Placental pericyte (primary cell): ENCODE measurements around a stretch of chr9.

GRCh38 chr9:127792866-127793923 is 7.4 kb downstream of the CDK9 start:
- CAGE, long polyA plus RNA: no peak

- CAGE, long polyA plus RNA: no peak
Measured at GRCh38 chr9:127813481-127814169, 10.9 kb downstream of the FPGS start.

DNA sequence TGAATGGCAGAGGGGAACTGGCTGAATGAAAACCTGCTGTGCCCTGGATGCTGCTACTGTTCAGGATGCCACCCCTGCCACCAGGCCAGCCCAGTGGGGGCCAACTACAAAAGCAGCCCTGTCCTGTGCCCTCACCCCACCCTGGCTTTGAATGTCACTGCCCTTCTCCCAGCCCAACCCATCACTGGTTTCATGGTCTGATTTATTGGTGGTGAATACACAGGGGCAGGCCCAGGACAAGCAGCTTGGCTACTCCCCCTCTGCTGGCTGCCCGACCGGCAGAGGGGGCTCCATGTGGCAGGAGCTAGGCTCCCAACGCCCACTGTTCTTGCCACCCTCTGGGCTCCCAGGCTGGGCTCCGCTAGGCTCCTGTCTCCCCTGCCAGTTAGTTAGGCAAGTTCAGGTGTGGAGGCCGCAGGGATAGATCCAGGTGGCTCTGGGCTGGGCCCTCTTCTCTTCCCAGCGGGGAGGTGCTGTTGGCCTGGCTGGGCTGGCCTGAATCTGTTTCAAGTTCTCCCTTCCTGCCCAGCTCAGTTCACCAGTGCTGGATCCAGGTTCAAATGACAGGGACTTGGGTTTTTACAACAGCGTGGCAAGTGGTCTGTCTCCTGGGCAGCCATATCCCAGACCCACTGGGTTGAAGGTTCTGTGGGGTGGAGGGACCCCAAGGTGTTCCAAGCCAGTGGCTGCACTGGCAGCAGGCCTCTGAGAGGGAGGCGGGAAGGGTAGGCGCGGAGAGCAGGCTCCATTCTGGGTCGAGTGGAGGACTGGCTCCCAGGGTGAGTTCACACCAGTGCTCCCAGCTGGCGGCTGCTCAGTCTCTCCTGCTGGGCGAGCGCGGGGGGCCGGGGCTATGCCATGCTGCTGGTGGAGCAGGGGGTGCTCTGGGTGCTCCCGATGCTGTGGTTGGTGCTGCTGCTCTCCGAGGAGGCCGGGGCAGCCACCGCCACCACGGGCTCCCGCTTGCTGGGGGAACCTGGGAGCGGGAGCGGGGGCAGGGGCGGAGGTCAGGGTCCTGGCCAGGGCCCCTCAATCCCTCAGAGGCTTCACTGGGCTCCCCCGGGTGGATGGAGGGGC is 12.5 kb downstream of the FPGS start:
- CAGE, long polyA plus RNA: no peak

GRCh38 chr9:127816279-127816738 is 13.6 kb downstream of the FPGS start:
- CAGE, long polyA plus RNA: no peak

DNA sequence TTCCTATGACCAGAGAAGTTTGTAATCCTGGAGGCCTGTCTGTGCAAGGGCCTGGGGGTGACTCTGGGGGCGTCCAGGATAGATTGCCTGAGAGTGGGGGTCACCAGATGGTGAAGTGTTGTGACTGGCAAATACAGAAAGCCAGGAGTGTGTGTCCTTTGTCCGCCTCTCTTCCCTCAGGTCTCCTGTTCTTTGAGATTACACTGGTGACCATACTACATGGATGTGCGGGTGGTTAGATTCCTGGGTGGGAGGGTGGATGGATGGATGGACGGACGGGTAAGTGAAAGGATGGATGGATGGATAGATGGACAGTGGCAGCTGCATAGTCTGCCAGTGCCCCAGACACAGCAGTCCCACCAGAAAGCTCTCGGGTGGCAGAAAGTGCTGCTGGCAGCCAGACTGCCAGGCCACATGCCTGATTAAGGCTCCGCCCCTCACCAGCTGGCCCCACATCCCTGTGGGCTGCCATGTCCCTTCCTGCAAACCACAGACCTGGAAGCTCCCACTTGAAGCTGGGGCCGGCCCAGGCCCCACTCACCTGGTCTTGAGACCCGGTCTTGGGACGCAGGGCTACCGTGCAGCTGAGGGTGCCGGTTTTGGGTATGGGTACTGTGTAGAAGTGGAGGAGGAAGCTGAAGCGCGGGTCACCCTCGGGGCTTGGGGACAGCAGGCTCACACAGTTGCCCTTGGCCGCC is 15.0 kb downstream of the FPGS start:
- CAGE, long polyA plus RNA: no peak

- CAGE, long polyA plus RNA: no peak
Measured at GRCh38 chr9:127824986-127826186, 22.7 kb downstream of the FPGS start.

- CAGE, long polyA plus RNA: no peak
Measured at GRCh38 chr9:127833830-127834164, 20.7 kb downstream of the ENG start.

GRCh38 chr9:127846281-127847442 is 7.8 kb downstream of the ENG start:
- CAGE, long polyA plus RNA: no peak

- CAGE, long polyA plus RNA: no peak
Measured at GRCh38 chr9:127955842-127956295, 18.2 kb upstream of the DPM2 start.

GRCh38 chr9:128030790-128031505 is 36.2 kb downstream of the NAIF1 start:
- CAGE, long polyA plus RNA: no peak

DNA sequence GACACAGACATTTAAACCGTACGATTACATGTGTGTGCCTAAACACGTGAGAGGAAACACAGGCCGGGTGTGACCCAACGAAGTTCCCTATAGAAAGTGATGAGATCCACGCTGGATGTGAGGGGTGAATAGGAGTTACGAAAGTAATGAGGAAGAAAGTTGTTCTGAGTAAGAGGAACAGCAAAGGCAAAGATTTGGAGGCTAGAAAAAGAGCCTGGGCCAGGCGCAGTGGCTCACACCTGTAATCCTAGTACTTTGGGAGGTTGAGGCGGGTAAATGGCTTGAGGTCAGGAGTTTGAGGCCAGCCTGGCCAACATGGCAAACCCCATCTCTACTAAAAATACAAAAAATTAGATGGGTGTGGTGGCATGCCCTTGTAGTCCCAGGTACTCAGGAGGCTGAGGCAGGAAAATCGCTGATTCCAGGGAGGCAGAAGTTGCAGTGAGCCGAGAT is 13.4 kb downstream of the NAIF1 start:
- CAGE, long polyA plus RNA: no peak

DNA sequence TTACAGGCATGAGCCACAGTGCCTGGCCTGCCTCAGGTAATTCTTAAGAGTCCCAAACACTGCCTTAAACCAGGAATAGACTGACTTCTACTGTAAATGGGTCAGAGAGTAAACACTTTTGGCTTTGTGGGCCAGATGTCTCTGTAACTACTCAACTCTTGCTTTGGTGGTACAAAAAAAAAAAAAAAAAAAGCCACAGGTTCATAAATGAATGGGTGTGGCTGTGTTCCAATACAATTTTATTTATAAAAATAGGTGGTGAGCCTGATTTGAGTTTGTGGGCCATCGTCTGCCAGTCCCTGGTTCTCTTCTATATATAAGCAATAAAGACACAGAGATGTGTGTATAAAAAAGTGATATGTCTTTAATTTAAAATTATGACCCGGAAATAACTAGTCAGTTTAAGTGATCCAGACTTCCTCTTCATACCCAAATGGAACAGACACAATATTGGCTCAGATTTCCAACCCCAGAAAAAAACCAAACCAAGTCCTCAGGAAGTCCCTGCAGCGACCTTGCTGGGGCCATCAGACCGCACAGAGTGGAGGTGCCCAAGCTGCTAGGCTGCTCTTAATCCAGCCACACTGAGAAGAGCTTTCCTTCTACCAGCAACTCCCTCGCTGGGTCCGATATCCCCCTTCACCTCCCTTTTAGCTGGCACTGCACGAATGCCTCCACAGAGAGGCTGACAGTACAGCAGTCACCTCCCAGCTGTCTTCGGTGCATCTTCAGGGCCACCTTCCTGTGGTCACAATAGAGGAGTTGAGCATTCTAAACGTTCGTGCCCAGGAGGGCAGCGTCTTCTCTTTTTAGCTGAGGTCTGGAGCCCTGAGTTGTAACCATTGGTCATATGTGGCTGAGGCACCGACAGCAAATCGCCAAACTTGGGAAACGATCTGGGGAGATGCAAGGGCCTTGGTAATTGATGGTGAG is 6.0 kb downstream of the NAIF1 start:
- CAGE, long polyA plus RNA: no peak

GRCh38 chr9:128063216-128063900 is 3.8 kb downstream of the NAIF1 start:
- CAGE, long polyA plus RNA: no peak

DNA sequence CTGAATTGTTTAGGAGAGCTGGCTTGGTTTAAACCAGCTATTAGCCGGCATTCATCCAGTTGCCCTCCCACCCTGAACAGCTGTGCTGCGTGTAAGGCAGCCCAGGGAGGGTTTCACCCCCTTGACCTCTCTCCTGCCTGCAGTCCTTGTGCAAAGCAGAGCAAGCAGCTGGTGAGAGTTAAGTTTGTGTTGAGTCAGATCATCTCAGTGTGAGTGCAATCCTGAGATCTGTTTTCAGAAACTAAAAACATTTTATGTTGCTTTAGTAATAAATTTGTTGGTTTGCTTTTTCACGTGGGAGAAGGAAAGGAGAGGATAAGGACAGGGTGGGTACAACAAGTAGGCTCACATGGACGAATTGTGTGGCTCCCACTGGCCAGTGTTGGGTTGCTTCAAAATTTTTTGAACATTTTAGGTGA is 13.1 kb downstream of the SLC25A25 start:
- CAGE, long polyA plus RNA: no peak

- CAGE, long polyA plus RNA: no peak
Measured at GRCh38 chr9:128090866-128091961, 23.2 kb downstream of the SLC25A25 start.

- CAGE, long polyA plus RNA: no peak
Measured at GRCh38 chr9:128096747-128097325, 28.8 kb downstream of the SLC25A25 start.

GRCh38 chr9:128106534-128107110 is 20.9 kb downstream of the PTGES2 start:
- CAGE, long polyA plus RNA: no peak

DNA sequence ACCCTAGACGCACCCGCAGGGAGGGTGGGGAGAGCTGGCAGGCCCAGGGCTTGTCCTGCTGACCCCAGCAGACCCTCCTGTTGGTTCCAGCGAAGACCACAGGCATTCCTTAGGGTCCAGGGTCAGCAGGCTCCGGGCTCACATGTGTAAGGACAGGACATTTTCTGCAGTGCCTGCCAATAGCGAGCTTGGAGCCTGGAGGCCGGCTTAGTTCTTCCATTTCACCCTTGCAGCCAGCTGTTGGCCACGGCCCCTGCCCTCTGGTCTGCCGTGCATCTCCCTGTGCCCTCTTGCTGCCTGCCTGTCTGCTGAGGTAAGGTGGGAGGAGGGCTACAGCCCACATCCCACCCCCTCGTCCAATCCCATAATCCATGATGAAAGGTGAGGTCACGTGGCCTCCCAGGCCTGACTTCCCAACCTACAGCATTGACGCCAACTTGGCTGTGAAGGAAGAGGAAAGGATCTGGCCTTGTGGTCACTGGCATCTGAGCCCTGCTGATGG is 19.9 kb downstream of the PTGES2 start:
- CAGE, long polyA plus RNA: no peak

DNA sequence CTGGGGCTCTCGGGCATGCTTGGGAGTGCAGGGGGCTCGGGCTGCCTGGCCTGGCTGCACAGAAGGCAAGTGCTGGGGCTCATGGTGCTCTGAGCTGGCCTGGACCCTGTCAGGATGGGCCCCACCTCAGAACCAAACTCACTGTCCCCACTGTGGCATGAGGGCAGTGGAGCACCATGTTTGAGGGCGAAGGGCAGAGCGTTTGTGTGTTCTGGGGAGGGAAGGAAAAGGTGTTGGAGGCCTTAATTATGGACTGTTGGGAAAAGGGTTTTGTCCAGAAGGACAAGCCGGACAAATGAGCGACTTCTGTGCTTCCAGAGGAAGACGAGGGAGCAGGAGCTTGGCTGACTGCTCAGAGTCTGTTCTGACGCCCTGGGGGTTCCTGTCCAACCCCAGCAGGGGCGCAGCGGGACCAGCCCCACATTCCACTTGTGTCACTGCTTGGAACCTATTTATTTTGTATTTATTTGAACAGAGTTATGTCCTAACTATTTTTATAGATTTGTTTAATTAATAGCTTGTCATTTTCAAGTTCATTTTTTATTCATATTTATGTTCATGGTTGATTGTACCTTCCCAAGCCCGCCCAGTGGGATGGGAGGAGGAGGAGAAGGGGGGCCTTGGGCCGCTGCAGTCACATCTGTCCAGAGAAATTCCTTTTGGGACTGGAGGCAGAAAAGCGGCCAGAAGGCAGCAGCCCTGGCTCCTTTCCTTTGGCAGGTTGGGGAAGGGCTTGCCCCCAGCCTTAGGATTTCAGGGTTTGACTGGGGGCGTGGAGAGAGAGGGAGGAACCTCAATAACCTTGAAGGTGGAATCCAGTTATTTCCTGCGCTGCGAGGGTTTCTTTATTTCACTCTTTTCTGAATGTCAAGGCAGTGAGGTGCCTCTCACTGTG is 19.2 kb downstream of the PTGES2 start:
- CAGE, long polyA plus RNA: no peak

- CAGE, long polyA plus RNA: no peak
Measured at GRCh38 chr9:128122126-128122681, 5.3 kb downstream of the PTGES2 start.